Hair follicle dermal papilla cell (primary cell): ENCODE results near the gene TRPM5.

GRCh38 chr11:1220722-1221297, 2.1 kb upstream of the MUC5B start:
- CAGE, long polyA plus RNA, result no peak

- CAGE, long polyA plus RNA, result no peak
Observed at GRCh38 chr11:1477088-1477874, 9.3 kb downstream of the MOB2 start.

- CAGE, long polyA plus RNA, result no peak
Observed at GRCh38 chr11:1571369-1571821, 676 bp downstream of the DUSP8 start.

GRCh38 chr11:1605863-1606255, 2.4 kb downstream of the KRTAP5-3 start:
- CAGE, long polyA plus RNA, result no peak

DNA sequence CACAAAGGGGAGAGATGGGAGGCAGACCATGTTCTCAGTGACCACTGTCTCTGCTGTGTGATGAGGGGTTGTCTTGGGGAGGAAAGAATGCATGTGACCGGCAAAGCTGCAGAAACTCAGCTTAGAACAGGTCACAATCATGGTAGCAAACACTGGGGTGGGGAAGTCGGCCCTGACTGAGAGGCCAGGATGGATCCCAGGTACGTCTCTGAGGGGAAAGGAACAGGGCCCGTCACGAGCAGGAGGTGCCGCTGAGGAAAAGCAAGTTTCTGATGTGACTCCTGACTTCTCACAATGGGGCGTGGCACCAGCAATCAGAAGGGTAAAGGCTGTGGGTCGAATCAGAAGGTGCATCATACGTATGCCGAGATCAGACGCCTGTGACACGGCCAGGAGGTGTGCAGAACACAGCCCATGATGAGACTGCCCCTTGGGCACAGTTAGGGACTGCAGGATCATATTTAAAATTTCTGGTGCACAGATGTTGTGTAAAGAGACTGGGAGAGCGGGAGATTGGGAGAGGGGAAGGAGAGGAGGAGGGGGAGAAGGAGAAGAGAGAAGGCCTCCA, 30.5 kb downstream of the KRTAP5-5 start:
- CAGE, long polyA plus RNA, result no peak

- CAGE, long polyA plus RNA, result no peak
Observed at GRCh38 chr11:1748941-1749598, 1.3 kb downstream of the IFITM10 start.

GRCh38 chr11:1827012-1827714, 7.6 kb upstream of the SYT8 start:
- CAGE, long polyA plus RNA, result no peak

DNA sequence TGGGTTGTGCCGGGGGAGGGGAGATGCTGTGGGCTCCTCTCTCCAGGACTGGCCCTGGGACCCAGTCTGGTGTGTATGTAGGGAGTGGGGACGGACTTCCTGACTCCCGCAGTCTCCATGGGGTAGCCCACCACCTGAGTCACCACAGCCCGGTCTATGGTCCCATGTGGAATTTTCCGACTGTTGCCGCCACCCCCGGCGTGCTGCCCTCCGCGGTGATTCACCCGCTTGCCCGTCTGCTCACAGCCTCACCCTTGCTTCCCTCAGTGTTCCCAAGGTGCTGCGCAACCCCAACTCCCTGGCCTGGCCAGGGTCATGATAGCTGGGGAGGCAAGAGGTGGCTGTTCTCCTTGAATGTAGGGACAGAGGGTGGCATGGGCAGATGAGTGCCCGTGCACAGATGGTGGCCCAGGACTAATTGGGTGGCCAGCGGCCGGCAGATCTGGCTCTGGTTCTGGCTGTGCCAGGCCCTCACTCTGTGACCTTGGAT, 10.2 kb downstream of the LSP1 start:
- CAGE, long polyA plus RNA, result no peak

GRCh38 chr11:1887092-1887659, 4.5 kb downstream of the PRR33 start:
- CAGE, long polyA plus RNA, result no peak

DNA sequence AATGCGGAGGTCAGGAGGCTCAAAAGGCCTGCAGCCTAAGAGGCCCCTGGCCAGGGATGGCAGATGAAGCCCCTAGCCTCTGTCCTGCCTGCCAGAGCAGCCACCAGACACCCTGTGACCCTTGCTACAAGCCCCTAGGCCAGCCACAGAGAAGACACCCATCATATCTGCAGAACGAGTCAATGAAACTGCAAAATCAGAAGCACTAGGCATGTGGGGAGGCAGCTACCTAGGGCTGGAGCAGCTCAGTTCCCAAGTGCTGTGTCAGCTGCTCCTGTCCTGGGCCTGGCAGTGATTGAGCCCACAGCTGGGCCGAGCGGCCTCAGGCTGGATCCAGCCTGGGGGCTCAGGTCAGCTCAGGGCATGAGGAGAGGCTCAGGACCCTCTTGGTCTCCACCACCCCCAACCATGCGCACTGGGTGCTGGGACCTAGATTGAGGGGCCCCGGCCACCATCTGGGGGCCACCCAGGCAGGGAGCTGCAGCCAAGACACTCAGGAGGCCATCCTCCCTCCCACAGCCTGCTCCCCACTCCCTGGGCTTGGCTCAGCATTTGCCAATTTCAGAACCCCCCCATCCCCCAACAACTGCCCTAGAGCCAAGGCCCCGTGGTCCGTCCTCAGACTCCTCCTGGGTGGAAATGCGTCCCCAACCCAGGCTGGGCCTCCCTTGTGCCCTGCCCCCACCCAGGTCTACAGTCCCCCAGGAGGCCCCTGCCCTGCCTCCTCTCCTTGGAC, 2.5 kb upstream of the TNNT3 start:
- CAGE, long polyA plus RNA, result no peak

- CAGE, long polyA plus RNA, result no peak
Observed at GRCh38 chr11:1967914-1968275, 20.8 kb downstream of the MRPL23 start.

- CAGE, long polyA plus RNA, result no peak
Observed at GRCh38 chr11:2133949-2134335, 5.2 kb downstream of the IGF2 start.

DNA sequence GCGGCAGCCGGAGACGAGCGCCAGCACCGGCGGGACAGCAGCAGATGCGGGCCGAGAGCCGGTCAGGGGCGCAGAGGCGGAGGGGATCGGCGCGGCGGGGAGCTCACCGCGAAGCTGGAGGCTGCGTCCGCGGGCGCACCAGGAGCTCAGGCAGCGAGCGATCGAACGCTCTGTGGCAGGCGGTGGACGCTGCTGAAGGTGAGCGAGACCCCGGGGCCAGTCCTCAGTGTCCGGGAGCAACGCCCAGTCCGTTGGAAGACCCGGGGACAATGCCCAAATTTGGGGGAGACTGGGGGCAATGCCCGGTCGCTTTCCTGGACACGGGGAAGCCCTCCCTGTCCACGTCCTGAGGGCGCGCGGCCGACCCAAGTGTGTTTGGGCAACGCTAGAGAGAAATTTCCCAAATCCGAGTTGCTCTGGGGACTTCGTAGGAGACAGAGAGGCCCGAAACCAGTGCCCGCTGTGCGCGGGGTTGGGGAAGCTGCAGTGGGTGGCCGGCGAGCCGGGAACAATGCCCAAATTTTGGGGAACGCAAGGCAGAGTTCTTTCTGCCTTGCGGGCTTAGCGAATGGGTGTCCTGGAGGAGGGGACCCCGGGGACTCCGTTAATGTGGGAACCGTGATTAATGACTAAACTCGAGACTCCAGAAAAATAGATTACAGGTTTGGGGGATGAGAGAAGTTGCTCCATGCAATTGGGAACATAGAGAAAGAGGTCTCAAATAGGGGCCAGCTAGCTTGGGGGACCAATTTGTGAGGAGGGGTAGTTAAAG, 1.7 kb upstream of the IGF2 start:
- CAGE, long polyA plus RNA, result no peak

DNA sequence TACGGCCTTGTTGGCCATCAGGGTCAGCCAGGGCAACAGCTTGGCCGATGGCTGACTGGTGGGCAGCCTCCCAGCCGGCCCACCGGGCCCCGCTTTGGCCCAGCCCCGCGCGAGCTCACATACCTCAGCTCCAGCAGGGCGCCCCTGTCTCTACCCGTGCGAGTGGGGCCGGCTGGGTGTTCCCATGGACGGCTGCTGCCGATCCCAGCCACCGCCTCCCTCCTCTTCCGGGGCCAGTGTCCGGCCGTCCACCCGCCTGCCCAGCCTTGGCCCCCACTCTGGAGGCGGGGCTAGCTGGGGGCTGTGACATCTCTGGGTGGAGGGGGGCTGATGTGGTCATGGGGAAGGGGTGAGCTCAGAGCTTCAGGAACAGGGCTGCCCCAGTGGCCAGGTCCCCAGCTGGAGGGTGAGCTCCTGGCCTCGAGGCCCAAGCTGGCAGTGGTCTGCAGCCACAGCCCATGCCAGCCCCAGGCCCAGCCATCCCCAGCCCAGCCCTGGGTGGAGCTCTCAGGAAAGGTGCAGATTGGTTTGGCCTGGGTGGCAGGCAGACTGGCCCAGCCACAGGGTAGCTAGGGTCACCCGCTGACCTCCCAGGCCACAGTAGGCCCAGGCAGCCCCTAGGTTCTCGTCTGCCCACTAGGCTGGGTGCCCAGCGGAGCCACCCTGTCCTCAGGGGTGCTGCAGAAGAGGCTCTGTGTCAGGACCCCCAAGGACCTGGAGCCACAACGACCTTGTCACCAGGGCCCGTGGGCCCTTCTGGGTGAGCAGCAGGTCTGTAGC, 2.7 kb downstream of the INS start:
- CAGE, long polyA plus RNA, result no peak

- CAGE, long polyA plus RNA, result no peak
Observed at GRCh38 chr11:2305949-2307029, 4.5 kb downstream of the TSPAN32 start.

- CAGE, long polyA plus RNA, result no peak
Observed at GRCh38 chr11:2444372-2444734, at the start of gene TRPM5. Gene TRPM5, minus strand, starts transcription at chr11:2444514.

DNA sequence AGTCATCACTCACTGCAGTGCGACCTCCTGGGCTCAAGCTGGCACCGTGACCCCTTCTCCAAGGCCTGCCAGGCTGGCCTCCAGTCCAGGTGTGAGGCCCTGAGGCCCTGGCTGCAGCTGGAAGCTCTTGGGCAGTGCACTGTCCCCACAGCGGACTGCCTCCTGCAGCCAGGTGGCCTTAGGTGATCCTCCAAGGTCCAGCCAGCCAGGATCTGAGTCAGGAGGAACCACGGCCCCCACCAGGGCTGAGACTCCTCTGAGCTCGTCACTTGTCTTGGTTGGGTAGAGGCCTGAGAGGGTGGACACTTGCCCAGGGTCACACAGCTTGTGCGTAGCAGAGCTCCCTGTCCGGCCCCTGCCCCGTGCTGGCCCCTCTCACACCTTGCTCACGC, 20.4 kb downstream of the KCNQ1 start:
- CAGE, long polyA plus RNA, result no peak

DNA sequence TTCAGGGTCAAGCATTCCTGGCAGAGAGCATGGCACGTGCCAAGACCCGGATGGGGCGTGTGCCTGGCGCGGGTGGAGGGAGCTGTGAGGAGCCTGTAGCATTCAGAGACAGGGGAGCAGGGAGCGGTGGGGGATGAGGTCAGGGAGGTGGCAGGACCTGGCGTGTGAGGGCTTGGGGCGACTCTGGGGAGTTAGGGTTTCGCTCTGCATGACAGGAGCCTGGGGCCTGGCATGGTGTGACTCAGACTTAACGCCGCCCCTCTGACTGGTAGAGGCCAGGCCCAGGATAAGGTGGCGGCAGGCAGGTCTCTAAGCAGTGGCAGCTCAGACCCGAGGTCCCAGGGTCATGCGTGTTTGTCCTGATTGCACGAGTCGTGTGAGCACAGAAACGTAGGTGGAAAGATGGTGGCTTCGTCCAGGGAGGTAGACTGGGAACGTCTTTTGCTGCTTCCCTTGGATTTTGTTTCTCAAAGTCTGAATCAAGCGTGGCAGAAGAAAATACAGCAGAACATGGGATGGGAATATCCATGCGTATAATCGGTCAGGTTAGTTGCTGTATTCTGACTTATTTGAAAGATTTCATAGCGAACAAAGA, 103.1 kb downstream of the KCNQ1 start:
- CAGE, long polyA plus RNA, result no peak

GRCh38 chr11:2668769-2669291, 216.7 kb downstream of the CDKN1C start:
- CAGE, long polyA plus RNA, result no peak

DNA sequence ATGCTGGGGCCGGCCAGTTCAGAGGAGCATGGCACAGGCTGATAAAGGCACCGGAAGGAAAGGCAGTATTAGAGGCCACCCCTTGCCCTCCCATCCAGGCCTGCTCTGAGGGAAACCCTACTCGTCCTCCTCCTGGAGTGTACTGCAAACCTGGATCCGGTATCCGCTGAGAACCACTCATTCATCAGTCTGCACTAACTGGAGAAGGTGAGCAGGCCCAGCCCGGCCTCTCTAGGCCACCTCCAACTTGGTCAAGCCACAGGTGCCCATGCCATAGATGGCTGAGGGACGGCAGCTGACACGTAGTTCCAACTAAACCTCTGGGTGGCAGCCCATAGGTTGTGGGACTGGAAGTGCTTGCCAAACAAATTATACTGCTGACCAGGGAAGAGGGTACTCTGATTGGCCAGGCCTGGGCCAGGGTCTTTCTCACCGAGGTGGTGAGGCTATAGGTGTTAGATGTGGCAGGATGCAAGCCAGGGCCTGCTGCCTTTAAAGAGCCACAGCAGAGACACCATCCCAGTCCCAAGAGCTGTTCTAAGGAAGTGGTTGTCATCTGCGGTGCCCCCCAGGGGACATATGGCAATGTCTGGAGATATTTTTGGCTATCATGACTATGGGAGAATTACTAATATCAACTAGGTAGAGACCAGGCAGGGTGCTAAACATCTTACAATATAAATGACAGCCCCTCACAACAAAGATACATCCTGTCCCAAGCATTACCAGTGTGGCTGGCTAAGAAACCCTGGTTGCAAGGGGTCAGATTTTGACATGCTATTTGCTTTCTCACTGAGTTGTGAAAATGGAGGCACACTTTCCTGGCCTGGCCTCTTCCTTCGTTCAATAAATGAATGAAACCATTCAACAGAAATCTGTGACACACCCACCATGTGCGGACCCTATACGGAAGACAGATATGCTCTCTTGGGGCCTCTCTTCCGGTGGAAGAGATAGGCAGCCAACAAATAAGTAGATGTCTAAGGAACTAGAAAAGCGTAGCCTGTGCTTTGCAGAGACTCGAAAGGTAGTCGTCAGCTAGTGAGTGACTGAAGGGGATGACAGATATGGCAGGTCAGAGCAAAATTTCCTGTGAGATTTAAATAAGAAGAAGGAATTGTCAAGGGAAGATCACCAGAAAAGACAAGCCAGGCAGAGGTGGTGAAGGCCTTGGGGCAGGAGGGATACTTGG, 191.4 kb downstream of the CDKN1C start:
- CAGE, long polyA plus RNA, result no peak